Placental pericyte (primary cell): ENCODE results near the genes ABR and BHLHA9.

DNA sequence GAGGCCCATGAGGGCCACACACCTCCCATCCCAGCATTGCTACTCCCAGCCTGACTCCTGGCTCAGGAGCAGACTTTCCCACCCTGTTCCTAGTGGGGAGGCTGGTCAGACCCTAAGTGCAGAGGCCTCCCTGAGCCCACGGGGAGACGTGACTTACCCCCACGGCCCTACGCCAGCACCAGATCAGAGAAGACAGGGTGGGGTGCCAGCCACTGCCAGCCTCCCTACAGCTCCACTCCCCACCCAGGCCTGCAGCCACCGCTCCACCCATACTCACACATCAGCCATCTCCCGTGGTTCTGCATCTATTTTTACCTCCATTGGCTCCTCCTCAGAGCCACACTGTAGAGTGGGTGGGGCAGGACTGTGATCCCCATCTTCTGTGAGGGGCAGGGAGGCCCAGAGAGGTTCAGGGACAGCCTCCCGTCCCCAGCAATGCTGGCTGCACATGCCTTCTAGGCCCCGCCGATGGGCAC, 72.2 kb downstream of the ABR start:
- CAGE, long polyA plus RNA = no peak

DNA sequence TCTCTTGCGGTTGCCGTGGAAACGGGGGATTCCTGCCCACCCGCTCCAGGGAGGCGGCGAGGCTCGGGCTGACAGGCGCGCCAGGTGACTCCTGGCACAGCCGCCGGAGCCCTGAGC, 71.3 kb downstream of the ABR start:
- CAGE, long polyA plus RNA = no peak

DNA sequence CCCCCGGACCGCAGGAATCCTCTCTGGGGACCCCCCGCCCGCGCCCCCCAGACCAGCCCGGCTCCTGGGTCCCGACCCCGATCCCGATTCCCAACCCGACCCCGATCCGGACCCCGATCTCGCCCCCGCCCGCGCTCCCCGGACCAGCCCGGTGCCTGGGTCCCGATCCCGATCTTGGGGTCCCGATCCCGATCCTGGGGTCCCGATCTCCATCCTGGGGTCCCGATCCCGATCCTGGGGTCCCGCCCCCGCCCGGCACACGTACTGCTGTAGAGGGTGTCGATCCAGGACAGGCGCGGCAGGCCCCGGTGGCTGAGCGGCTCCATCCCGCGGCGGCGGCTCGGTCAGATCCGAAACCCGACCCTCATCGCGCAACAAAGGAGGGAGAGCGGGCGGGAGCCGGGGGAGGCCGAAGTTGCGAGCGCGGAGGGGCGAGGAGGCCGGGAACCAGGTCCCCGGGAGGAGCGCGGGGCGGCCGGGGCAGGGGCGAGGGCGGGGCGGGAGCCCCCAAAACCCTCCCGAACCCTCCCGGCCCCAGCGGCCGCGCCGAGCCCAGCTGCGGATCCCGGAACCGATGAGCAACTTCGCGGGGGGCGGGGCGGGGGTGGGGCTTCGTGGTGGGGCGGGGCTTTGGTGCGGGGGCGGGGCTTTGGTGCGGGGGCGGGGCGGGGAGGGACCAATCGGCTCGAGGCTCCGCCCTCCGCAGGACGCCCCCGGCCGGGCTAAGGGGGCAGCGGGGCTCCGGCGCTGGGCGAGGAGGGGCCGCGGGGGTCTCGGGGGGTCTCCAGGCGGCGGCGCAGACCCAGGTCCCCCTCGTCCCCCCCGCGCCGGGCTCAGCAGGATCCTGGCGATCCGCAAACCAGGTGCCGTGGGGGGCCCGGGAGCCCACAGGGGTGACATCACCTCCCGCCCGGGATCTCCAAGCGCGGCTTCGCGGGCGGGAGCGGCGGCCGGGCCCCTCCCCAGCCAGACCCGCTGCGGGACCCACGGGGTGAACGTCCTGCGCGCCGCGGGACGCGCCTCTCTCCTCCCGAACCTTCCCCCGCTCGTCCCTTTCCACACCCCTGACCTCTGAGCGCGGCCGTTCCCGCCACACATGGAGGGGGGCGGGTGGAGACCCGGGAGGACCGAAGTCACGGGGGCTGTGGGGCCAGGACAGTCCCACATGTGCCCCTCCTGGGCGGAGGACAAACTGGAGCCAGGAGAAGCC, at the start of gene ABR:
Gene ABR, minus strand, starts transcription at position 580 of the 1,210 bp plus-strand sequence.
- CAGE, long polyA plus RNA = no peak

- CAGE, long polyA plus RNA = no peak
Observed at GRCh38 chr17:1267390-1267844, 2.8 kb upstream of the BHLHA9 start.

DNA sequence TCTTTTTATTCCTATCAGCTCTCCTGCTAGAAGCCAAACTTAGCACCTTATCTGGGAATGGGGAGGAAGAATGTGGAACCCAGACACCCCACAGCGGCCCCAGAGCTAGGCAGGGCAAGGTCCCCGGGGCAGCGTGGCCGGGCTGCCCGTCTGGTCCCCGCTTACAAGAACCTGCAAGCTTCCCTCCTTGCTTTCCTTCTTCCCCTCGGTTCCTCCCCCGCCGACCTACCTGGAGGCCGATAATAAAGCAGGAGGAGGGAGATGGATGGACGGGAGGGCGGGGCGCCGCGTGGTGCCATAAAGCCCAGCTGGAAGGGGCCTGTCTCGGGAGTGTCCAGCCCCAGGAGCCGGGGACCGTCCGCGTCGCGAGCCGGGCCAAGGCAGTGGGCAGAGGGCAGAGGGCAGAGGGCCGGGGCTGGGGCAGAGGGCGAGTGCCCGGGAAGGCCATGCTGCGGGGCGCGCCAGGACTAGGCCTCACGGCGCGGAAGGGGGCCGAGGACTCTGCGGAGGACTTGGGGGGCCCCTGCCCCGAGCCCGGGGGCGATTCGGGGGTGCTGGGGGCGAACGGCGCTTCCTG, at the start of gene BHLHA9:
Gene BHLHA9, plus strand, starts transcription at position 327 of the 577 bp plus-strand sequence.
- CAGE, long polyA plus RNA = no peak

GRCh38 chr17:1298573-1299066, 19.2 kb downstream of the TRARG1 start:
- CAGE, long polyA plus RNA = no peak

DNA sequence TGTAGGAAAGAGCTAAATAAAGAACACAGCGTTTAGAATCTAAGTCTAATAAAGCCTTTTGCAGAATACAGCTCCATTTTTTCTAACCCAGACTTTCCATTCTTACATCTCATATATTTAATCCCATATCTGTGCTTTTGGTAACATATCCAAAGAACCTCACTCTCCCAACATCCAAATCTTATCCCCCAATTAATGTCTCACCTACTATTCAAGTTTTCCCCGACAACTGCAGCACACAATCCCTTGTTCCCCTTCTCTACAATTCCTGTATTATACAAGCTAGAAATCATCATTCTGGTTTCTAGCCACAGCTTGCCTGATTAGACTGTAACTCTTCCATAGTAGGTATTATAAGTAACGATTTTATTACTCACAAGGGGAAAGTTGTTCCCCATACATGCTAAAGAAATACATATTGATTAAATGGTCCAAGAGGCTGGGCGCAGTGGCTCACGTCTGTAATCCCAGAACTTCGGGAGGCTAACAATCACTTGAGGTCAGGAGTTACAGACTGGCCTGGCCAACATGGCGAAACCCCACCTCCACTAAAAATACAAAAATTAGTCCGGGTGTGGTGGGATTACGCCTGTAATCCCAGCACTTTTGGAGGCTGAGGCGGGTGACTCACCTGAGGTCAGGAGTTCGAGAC, 19.2 kb downstream of the YWHAE start:
- CAGE, long polyA plus RNA = no peak

DNA sequence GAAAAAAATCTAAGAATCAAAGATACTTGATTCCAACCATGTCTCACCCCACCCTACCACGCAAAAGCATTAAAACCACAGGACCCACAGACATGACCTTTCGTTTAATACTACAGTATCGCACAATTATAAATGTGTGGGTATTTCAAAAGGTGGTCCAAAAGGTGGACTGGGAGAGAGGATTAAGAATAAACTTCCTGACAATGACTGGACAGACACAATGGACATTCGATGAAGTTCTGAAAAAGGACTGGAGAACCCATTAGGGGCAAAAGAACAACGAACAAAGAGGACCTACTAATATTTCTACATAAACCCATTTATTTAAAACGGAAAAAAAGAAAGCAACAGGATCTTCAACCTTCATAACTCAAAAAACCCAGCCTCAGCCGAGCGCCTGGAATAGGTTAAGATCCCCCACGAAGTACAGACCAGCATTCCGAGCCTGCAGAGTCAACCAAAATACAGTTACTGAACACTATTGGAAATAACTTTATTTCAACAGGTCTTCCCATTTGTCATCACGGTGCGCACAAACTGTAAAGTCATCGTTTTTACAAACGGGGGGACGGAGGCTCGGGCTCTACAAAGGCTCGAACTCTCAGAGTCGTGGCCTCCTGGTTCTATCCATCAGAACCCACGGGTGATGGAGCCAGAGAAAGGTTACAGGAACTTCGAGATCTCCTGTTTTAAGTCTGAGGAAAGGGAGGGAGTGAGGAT, 1.3 kb downstream of the YWHAE start:
- CAGE, long polyA plus RNA = no peak

DNA sequence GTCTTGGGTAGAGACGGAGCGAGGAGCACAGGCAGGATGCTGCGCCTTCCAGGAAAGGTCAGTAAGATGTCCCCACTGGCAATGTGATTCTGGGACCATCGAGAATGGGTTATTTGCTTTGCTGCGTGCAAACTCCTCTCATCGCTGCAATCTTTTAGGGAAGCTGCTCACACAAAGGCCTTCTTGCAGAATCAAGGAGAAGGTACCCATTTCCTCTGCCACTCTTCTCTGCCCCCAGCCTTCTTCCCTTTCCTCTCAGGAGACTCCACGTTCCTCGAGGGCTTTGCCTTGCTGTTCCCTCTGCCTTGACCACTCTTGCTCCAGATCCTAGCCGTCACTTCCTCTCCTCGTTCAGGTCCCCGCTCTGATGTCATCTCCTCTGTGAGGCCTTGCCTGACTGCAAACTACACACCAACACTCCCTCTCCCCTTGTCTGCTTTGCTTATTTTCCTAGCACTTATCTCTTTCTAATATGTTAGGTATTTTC, 5.2 kb upstream of the CRK start:
- CAGE, long polyA plus RNA = no peak

DNA sequence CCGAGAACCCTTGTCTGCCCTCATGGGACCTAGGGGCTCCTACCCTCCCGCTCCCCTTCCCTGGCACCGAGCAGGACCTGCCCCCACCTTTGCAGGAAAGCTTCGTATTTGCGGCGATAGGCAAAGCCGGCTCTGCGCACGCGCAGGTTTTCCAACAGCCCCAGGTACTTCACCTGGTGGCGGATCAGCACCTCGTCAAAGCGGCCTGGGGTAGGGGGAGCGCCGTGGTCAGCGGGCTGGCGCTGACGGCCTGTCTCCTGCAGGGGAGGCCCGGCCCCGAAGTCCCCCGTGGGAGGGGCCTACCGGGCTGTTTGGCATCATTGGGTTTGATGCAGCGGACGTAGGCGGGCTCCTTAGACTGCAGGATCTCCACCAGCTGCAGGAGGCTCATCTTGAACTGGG, 15.8 kb upstream of the CRK start:
- CAGE, long polyA plus RNA = no peak

- CAGE, long polyA plus RNA = no peak
Observed at GRCh38 chr17:1490462-1491471, 1.7 kb downstream of the MYO1C start.

DNA sequence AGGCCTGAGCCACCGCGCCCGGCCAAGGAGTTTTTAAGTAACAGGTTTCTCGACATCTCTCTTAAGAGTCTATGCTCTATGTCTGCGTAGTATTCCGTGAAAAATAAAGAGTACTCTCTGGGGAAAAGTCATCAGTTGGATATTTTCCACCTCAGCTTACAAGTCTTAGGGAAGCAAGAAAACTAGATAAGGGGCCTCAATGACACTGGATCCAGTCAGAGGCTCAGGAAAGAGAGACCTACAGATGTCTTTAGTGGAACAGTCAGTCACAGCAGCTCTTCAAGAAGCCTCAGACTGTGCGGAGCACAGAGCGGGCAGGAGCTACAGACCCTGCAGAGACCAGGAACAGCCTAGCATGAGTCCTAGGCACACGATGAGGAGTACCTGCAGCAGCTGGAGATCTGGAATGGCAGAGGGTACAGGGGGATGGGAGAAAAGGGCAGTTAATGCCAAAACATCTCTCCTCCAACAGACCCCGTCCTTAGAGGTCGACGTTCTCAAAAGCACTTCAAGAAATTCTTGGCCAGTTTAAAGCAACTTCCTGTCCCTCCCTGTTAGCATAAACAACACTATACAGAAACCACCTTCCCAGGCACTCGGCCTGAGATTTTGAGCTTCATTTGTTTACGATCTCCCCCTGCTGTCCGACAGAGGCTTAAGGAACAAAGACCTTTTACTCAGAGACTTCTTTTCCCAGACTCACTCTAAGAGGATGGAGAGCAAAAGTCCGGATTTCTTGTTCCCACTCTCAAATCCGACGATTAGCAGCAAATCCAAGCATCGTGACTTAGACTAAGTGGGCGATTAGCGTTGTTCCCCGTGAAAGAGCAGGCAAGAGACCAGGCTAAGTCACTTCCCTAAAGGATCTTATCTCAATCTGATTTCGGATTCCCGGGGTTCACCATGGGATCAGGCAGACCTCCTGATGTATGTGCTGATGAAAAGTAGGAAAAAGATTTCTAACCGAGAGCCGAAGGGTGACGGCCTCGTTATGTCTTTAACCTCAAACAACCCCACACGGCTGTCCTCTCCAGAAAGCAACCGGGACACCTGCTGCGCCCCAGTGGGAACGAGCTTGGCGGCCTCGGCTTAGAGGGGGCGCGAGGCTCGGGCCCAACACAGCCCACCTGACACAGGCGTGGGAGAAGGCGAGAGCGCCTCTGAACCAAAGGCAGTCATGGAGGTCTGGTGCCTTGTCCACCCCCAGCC, 823 bp downstream of the INPP5K start:
- CAGE, long polyA plus RNA = no peak

DNA sequence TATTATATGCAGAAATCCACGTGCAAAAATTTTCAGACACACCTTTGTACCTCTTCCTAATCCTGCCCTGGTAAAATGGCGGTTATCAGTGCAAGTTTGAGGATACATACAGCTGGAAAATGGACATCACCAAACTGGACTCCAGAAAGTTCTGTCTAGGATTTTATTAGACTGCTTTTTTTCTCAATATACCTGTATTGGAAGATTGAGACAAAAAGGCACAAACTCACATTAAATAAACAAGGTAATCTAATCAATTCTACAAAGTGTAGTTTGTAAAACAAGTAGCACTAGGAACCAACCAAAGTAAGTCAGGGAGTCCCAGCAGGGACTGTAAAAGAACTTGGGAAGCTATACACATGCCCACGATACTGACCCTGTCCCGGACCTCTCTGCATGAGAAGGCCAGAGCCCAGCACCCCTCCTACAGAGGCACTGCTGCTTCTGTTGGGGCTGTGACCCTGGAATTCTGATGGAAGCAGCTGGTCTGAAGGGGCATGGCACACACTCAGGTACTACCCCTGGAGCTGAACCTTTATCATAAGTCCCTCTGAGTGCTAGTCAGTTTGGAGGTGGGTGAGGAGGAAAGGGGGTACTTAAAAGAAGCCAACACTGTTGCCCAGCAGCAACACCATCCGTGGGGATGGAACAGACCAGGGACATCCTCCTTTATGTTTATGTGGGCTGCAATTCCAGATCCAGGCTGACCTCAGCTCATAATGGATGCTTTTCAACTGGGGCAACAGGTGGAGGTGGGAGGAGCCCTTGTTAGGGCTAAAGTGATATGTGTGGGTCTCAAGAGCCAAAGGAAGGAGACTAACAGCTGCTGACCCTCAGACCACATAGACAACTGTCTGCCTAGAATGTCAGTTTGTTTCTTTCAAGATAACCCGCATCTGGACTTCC, 1.7 kb upstream of the INPP5K start:
- CAGE, long polyA plus RNA = no peak

GRCh38 chr17:1543496-1544606, 18.7 kb downstream of the PITPNA start:
- CAGE, long polyA plus RNA = no peak

- CAGE, long polyA plus RNA = no peak
Observed at GRCh38 chr17:1560967-1561590, 1.5 kb downstream of the PITPNA start.

- CAGE, long polyA plus RNA = no peak
Observed at GRCh38 chr17:1572340-1573086, 9.9 kb upstream of the PITPNA start.

DNA sequence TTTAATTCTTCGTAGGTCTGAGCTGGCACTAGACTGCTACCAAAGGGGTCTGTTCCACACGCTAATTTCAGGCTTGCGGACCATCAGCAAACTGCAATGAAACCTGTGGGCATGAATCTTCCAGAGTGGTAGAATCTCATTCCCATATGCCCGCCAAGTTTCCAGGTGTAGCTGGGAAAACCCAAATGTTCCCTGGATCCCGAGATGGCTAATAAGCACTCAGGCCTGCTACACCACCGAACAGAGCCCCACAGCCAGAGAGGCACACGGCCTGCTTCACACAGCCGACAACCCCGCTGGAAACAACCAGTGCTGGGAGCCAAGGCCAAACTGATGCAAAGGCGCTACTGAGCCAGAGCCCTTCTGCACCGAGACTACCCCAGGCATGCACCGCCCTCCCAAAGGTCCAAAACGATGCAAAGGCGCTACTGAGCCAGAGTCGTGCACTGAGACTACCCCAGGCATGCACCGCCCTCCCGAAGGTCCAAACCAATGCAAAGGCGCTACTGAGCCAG, 27.4 kb downstream of the SLC43A2 start:
- CAGE, long polyA plus RNA = no peak

DNA sequence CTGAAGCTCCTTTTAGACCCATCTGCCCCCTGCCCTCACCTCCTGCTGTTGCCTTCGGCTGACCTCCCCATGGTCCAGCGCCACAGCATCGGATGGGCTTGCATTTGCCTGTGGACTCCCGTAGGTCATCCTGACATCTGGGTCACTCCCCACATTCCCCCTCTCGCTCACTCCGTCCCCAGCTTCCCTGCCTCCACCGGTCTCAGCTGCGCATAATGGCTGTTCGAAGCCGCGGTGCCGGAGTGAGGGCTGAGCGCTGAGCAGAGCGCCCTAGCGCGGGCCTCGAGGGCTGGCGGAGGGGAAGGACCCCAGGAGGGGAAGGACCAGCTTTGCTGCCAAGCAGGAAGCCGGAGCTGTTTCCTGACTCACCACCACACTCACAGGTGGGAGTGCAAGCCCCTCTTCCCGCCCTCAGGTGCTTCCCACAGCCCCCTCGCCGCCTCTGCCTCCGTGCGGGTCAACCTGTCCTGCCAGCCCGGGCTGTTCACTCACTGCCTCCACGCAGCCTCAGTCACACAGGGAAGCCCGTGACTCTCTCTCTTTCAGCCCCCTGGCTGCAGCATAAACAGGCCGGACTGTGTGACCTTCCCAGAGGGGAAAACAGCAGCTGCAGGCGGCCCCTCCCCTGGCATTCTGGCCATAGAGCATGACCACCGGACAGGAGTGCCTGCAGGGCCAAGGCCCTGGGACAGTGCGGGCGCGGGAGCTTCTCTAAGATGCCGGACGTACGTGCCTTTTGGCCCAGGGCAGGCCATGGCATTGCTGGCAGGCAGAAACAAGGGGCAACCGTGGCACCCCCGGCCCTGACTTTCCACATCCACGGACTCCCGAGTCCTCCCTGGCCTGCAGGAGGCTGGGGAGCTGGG, 23.7 kb downstream of the SLC43A2 start:
- CAGE, long polyA plus RNA = no peak

DNA sequence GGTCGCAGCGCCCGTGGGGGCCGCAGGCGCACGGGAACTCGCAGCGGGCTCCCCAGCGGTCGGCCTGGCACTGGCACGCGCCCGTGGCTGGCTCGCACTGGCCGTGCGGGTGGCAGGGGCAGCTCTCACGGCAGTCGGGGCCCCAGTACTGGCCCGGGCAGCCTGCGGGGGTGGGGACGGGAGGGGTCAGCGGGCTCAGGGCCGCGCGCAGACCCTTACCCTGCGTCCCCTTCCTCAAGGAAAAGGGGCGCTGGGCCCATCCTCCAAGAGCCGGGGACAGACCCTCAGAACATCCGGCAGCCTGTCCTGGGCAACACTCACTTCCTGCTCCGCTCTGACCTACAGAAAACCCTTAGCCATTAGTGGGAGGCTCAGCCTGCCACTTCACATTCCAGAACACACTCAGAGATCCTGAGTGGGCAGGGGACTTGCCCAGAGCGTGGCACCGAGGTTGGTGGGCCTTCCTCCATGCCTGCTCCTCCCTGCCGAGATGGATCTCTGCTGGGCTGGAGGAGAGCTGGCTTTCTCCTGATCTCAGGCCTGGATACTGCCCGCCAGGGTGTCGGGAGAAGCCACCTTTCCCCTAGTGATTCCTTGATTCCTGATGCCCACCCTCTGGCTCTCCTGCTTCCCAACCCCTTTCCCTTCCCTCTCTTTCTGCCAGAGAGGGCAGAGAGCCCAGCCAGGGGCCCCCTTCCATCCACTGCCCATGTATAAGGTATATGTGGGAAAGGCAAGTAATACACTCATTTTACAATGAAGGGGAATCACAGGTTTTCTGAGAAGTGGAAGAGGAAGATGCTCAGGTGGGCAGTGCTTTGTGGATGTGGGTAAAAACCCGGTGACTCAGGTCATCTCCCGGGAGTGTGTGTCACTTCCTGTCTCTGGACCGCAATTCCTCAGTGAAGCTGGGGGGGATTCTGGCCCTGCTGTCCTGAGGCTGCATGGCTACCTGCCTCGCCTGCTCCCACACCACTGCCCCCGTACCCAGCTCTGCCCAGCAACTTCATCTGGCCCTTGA, 1.4 kb downstream of the SCARF1 start:
- CAGE, long polyA plus RNA = no peak

DNA sequence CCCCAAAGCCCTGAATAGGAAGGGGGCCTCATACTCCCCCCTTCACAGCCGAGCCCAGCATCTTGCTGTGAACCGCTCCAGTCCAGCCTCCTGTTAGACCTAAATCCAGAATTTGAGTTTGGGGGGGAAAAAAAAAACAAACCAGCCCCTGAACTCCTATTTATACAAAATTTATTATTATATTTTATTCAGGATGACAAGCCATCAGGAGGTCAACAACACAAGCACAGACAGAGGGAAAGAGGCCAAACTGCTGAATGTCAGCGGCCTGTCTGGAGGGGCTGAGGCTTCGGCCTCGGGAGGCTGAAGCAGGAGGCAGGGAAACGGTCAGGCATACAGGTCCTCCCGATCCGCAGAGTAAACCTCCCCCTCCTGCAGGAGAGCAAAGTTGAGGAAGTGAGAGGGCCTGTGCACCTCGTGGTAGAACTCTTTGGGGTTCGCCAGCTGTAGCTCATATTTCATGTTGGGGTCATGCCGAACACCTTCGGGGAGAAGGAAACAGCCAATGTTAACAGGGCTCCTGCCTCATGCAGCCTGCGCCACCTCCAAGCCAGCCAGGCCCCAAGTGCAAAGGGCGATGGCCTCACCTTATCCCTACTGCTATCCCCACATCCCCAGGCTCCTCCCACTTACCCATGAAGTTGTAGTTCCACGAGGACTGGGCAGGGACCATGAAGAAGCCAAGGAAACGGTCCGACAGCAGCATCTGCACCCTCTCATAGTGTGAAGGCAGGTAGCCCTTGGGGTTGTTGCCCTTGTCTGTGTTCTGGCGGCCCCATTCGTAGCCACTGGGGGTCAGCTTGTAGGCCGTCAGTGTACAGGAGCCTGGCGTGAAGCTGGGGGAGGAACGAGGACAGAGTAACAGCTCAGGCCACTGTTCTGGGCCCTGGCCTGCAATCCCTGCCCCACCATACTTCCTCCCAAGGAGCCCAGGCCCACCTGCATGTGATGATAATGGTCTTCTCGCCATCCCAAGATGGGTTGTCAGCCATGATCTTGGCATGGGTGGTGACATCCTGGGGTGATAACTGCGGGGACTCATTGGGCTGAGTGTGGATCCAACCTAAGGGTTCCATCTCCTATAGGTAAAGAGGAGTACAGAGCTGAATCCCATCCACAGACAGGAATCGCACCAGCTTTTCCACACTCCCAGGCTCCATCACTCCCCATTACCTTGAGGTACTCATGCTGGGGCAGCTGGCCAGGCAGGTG, 1.2 kb upstream of the RILP start:
- CAGE, long polyA plus RNA = no peak